Fibroblast of villous mesenchyme (primary cell): Measurements from ENCODE around the genes COPZ1, GTSF1, OR6C2, ITGA7, ORMDL2 and PYM1.

DNA sequence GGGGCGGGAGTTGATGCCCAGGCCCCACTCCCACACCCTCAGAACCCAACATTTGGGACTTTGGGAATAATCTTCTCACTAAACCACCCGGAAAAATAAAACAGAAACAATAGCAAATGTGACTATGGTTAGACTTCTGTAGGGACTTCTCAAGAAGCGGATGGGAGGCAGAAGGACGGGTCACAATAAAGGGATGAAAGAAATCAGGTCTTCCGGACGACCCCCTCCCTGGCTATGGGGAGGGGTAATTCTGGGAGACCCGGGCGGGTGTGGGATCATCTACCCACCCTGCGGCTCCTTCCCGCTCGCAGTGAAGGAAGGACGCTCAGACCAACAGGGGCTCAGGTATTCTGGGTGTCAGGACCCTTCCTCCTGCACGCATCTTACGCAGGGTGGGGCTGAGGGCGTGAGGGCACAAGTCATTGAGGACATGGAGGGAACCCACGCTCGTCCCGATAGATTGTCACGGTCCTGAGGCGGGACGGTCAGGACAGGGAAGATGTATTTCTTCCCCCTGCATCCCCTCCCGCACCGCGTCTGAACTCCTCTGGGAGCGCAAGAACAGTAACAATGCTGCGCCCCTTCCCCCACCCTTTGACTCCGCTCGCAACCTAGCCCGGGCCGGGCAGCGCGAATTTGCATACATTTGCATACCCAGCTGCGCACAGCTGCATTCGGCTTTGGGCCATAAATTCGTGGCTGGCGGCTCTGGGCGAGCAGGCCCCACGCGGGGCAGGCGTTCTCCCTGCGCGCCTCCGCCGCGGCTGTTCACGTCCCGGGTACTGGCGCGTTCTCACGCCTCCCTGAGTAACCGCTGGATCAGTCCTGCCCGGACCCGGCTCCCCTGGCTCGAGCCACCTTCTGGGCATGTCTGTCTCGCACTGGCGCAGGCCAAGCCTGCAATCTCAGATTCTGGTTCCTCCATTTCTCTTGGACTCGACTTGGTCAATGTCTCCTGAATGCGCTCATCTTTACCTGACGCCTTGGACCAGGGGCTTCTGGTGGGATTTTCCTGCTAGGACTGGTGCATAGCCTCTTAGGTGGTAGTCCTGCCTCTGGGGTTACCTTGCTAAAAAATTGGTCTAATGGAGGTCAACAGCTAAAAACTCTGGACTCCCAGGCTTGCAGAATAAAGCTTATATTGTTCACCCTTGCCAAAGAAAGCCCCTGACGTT, 29.0 kb upstream of the SMUG1 start:
- CAGE, long polyA plus RNA: no peak

DNA sequence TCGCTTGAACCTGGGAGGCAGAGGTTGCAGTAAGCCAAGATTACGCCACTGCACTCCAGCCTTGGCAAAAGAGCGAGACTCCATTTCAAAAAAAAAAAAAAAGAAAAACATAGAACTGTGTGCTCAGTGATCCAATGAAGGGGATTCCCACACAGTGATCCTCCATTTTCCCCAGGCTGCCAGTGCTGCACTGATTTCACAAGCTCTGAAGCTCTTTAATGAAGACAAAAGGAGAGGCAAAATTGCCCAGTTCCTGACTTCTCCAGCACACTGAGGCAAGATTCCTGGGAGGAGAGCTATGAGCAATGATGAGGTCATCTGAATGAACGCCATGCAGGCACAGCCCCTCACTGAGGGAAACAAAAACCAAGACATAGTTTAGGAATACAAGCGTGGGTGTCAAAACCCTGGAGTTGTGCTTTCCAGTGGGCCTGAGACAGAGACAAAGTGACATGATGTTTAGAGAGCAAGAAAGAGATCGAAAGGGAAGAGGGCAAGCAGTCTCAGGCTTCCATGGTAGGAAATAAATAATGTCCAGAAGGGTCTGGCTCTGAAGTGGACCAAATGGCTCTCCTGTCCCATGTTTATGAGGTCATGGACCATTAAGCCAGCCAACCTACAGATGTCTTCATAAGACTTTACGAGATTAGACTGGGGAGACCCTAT, 40.9 kb upstream of the SMUG1 start:
- CAGE, long polyA plus RNA: no peak

DNA sequence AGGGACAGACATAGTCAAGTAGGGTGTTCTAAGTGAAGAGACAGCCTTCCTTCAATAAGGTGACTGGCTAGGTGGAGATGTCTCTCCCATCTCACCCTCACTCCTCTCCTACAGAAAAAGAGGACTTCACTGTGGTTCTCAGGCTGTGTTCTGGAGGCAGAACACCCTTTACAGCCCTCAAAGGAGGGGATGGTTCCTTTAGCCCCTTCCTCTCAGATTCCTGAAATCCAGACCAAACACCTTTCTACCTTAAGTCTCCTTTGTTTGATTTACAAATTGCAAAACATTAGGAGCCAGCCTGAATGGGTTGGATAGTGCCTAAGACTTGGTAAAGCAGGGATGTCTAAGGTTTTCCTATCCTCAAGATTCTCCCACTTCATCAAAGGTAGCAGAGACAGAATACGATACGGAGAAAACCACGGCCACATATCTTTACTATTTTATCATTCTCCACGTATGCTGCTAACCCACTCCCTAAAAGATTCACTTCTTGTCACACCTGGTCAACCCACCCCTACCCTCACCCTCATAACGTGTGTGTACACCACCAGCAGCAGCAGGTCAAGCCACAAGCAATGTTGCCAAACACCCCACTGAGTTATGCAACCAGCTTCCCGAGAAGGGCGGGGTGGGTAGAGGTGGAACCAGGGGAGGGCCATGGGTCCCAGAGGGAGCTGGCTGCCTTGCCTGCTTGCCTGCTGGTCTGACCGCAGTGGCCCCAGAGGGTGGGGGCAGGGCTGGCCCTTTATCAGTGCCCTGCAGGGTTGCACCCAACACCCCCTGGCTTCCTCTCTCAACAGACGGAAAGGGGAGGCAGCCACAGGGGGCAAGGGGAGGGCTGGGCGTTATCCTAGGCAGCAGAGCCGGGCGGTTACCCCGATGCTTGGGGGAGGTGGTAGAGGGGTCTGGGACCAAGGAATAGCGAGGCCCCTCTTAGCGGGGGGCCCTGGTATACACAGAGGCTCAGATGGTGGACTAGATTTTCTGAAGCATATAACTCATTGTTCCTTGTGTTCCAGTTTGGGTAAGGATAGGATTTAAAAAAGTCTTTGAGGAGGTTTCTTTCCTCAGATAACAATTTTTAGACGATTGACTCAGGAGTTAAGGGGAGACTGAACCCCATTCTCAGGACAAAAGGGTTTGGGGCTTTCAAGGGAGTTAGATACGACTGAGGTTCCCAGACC, 3.3 kb upstream of the NFE2 start:
- CAGE, long polyA plus RNA: no peak

- CAGE, long polyA plus RNA: start-site peak on the plus strand at chr12:54325125-54325164, 6,647 and 3,749 reads in 2 replicates
Observed at GRCh38 chr12:54325040-54325780, at the start of gene COPZ1. Gene COPZ1, plus strand, starts transcription at chr12:54325131.

GRCh38 chr12:54379008-54379485, 5.5 kb downstream of the ZNF385A start:
- CAGE, long polyA plus RNA: no peak

- CAGE, long polyA plus RNA: no peak
Observed at GRCh38 chr12:54415165-54415995, 3.7 kb downstream of the ITGA5 start.

DNA sequence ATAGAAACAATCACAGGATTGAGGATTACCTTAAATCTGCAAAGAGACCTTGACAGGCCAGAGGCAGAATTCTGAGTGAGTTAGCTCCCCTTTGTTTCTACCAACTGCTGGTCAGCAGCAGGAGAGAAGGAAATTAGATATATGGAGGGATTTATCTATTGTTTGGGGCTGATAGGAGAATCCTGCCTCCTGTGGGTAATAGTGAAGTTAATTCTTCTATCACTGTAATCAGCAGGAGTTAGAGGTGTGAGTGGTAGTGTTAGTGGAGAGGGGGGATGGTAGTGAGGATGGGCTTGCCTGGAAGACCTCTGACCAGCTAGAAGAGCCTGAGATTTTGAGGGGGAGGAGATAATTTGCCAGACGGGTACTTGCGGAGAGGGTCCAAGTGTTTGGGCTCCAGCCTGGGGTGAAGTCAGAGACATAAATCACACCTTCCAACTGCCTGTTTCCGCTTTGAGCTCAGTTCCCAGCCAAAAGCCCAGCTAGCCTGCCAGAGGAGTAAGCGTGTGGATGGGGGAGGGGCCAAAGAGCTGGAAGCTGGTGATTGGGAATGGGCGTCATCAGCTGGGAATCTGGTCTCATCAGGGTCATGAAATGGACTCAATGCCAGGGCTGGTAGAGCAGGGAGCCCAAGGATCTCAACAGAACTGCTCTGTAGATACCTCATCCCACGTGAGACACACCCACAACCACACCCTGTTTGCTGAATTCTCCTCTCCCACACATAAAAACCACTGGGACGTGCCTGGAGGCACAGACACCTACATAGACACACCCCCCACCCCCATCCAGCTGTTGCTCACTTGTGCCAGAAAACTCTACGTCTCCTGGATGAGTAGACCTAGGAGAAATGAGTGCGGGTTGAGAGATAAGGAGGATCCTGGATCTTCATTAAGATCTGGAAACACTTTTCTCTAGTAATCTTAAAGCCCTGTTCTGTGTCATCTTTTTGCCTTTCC, 13.1 kb upstream of the ITGA5 start:
- CAGE, long polyA plus RNA: no peak

- CAGE, long polyA plus RNA: no peak
Observed at GRCh38 chr12:54473463-54474035, at the start of gene GTSF1. Gene GTSF1, minus strand, starts transcription at chr12:54473602.

DNA sequence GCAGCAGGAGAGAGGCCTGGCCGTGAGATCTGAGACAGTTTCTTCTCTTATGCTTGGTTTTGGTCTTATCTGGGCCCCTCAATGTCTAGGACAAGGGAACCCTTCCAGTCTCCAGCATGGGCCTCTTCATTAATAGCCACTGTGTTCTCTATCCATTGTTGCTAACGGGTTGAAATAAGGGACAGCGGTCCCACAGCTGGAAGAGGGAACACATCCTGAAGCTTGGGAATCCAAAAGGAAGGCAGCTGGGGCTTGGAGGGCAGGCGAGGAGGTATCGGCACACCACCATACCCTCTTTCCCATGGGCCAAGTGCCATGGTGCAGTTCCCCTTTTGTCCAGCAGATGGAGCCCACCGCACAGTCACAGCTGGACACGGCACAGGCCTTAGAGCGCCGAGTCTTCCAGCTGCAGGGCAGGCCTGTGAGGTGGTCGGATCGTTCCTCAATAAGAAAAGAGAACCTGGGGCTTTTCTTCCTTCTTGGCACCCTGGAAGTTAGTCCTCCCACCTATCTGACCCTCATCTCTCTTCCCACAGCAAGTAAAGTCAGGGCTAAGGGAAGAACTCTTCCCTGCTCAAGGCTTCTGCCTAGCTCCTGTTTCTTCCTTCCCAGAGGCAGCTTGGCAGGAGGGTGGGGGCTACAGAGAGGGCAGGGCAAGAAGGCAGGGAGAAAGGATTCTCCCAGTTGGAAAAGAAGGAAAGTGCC, 8.8 kb downstream of the PPP1R1A start:
- CAGE, long polyA plus RNA: no peak

DNA sequence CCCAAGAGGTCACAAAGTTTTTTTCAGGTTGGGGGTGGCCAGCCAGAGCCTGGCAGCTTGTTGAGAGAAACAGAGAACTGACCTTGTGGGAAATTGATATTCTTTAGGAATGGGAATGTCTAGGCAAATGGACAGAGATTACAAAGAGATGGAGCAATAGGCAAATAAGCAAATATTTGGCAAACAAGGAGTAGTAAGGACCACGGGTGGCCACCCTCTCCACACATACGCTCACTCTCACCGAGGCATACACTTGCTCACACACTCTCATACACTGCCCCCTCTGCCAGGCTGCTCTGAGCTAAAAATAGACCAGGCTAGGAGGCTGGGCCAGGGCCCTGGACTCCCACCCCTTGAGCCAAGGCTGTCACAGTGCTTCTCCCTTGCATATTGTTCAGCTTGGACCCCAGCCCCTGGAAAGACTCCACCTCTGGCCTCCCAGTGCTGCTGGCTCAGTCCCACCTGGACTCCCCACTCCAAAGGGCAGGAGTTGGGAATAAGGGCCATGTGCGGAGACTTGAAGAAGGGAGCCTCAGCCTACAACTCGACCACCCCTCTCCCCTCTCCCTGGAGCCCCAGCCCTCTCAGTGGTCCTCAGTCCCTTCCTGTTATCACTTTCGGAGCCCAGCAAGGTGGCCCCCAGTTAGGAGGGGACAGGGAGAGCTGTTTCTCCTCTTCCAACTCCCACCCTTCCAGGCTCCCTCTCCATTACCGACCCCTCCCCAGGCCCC, 1.0 kb downstream of the PPP1R1A start:
- CAGE, long polyA plus RNA: no peak

GRCh38 chr12:54666133-54666414, 17.9 kb upstream of the DCD start:
- CAGE, long polyA plus RNA: no peak

GRCh38 chr12:55443914-55444341, at the start of gene OR6C2:
Gene OR6C2, plus strand, starts transcription at chr12:55444076.
- CAGE, long polyA plus RNA: no peak

- CAGE, long polyA plus RNA: no peak
Observed at GRCh38 chr12:55626114-55626566, 10.6 kb upstream of the OR10P1 start.

GRCh38 chr12:55703757-55704772, 3.6 kb downstream of the ITGA7 start:
- CAGE, long polyA plus RNA: no peak

- CAGE, long polyA plus RNA: no peak
Observed at GRCh38 chr12:55707245-55708310, at the start of gene ITGA7. Gene ITGA7, minus strand, starts transcription at chr12:55707904.

- CAGE, long polyA plus RNA: no peak
Observed at GRCh38 chr12:55727384-55727864, 1.4 kb downstream of the CD63 start.

- CAGE, long polyA plus RNA: no peak
Observed at GRCh38 chr12:55736958-55737686, 5.8 kb upstream of the GDF11 start.

GRCh38 chr12:55817911-55819016, at the start of gene ORMDL2:
Gene ORMDL2, plus strand, starts transcription at chr12:55818041.
- CAGE, long polyA plus RNA: start-site peak on the plus strand at chr12:55818028-55818091, 654 and 395 reads in 2 replicates

DNA sequence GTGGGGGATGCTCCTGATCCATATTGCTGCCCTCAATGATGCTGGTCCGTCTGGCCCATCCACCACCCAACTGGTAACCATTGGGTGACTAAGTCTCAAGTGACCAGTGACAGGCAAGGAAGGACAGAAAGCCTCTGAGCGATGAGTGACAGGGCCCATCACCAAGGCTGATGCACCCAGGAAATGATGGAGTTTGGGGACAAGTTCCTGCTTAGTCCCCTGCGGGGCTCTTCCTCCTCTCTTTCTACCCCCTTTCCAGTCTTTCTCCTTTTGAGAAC, 2.6 kb upstream of the MMP19 start:
- CAGE, long polyA plus RNA: no peak

- CAGE, long polyA plus RNA: start-site peak on the minus strand at chr12:55927765-55927908, 204 and 102 reads in 2 replicates
Observed at GRCh38 chr12:55927614-55928390, at the start of gene PYM1. Gene PYM1, minus strand, starts transcription at chr12:55927894.